Mucosa of descending colon (tissue), 1 donor: Measurements from ENCODE around the genes RNASEK and KCTD11.

DNA sequence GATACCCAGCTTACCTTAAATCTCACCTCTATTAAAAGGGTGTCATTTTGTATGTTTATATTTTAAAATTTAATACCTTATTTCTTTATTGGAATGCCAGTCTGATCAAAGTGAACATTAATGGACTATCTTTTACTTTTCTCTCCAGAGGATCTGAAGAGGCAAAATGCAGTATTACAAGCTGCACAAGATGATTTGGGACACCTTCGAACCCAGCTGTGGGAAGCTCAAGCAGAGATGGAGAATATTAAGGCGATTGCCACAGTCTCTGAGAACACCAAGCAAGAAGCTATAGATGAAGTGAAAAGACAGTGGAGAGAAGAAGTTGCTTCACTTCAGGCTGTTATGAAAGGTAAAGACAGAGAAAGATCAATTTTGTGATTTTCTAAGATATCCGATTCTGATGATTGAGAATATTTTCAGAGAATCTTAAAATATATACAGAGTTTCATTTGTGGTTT lies 49.7 kb downstream of the RABEP1 start:
- PRO-cap = no peak

DNA sequence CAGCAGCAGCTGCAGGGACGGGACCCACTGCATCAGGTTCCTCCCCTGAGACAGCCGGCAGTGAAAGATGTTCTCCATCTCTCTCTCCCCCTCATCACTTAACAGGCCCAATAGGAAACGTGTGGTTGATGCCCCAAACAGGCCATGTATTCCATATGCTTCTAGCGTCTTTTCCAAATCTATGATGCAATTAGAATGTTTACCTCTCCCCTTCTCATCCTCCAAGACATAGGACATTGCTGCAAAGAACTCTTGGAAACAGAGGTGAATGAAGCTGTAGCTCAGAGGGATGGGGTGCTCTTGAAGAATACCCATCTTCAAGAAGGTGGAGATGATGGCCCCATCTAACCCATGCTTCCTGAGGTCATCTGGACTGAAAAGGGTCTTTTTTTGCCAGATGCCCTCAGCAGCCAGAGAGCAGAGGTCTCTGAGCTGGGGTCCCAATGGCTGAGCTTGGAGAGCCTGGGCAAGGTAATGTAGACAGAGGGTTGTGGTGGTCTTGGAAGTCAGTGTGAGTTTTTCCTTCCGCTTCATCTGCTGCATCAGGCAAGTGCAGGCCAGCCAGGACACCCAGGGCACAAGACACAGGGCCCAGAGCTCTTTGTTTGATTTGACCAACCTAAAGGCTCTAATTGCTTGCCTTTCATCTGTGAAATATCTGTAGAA lies 25.6 kb downstream of the NLRP1 start:
- PRO-cap = no peak

DNA sequence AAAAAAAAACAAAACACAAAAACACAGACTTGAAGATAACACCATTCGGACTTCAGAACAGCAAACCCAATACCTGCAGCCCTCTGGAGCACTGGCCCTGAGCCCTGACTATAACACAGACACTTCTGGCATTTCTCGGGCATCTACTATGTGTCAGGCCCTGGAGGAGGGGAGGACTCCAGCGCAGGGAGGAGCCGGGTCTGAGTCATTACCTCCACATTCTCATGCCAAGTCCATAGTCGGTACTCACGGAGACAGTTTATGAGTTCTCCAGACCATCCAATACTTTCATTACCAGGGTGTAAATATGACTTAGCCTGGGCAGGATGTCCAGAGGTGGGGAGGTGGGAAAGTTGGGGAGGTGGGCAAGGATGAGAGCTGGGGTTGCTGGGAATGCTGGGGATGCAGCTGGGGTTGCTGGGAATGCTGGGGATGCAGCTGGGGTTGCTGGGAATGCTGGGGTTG lies 48.7 kb downstream of the PITPNM3 start:
- PRO-cap = unidirectional peak, minus-strand start at position 127 of the sequence; unidirectional peak, minus-strand start at position 150 of the sequence

- PRO-cap = no peak
Observed at GRCh38 chr17:6582950-6584090, 27.0 kb upstream of the PITPNM3 start.

DNA sequence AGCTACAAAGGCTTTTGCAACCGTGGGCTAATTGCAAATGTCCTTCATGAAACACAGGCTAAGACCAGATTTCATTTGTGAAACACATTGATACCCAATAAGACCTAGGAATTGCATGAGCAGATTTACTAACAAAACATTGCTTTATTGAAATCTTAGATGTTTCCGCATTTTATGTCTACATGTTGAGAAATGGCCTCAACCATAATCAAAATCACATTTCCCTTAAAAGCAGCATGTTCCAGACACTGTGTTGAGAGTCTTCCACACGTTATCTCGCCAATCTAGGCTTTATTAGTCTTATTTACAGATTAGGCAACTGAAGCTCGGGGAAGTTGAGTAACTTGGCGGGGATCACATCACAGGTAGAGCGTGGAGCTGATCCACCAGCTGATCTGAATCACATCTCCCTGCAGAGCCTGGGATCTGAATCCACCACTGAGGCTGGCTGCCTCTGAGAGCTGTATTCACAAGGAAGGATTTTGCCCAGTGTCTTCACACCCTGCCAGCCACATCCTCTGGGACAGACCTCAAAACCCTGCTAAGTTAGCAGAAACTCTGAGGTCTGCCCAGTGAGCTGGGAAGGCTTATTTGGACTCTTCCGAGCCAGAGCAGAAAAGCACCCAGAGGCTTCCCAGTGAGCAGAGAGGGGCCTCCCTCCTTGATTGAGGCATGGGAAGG lies 22.0 kb downstream of the FBXO39 start:
- PRO-cap = no peak

GRCh38 chr17:6996553-6997109 lies 782 bp downstream of the ALOX12 start:
- PRO-cap = no peak

DNA sequence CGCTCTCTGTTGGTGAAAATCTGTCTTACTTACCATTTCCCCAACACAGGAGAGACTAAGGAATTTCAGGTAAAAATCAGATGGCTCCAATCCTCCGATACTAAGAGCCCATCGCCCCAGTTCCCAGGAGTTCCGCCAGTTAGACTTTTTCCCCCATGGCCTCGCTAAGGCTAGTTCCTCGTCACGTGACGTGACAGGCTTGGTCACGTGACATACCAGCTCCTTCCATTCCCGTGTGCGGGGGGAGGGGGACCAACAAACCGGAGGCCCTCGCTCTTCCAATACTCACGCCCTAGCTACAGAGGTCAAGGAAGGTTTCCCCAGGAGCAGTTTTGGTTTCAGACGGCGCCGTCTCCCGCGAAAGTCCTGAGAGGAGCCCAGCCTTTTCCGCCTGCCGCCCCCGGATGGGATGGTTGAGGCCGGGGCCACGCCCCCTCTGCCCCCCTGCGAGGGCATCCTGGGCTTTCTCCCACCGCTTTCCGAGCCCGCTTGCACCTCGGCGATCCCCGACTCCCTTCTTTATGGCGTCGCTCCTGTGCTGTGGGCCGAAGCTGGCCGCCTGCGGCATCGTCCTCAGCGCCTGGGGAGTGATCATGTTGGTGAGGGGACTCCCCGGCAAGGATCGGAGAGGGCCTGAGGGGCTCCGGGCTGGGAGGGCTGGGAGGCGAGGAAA lies at the start of gene RNASEK:
Gene RNASEK (plus strand): TSS at position 462 of the 673 bp plus-strand sequence.
- PRO-cap = bidirectional peak, plus-strand start at position 482 of the sequence, minus-strand start at position 141 of the sequence

DNA sequence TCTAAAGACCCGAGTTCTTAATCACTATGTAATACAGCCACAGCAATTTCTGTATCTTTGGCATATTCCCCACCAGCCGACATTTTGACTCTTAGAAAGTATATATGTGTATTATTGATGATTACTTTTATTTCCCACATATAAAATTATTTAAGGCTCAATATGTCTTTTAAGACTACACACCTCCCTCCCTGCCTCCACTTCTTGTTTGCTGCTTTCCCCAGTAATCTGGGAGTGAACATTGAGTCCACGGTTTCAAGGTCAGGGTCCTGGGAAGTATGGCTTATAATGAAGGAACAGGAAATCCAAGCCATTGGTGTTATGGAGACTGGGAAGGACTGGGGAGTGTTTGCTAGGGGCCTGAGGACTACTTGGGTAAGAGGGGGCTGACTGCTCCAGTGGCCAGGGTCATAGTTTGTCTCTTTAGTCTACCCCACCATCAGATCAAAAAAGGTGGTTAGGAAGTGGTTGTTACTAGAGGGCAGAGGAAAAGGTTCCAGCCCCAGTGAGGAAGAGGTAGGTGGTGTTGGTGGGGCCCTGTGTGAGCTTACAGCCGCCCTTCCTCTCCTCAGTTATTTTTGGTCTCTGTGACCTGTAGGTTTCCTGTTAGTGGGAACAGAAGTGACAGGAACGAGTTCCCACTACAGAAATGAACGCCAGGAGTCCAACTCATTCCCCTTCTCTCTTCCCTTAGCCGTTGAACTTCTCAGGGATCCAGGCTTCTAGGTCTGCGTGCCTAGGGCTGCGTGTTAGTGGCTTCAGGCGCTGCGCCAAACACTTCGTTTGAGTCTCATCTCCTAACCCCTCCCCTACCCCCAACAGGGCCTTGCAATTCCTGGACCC lies 755 bp upstream of the SLC16A13 start:
- PRO-cap = unidirectional peak, plus-strand start at position 313 of the sequence; unidirectional peak, plus-strand start at position 519 of the sequence

DNA sequence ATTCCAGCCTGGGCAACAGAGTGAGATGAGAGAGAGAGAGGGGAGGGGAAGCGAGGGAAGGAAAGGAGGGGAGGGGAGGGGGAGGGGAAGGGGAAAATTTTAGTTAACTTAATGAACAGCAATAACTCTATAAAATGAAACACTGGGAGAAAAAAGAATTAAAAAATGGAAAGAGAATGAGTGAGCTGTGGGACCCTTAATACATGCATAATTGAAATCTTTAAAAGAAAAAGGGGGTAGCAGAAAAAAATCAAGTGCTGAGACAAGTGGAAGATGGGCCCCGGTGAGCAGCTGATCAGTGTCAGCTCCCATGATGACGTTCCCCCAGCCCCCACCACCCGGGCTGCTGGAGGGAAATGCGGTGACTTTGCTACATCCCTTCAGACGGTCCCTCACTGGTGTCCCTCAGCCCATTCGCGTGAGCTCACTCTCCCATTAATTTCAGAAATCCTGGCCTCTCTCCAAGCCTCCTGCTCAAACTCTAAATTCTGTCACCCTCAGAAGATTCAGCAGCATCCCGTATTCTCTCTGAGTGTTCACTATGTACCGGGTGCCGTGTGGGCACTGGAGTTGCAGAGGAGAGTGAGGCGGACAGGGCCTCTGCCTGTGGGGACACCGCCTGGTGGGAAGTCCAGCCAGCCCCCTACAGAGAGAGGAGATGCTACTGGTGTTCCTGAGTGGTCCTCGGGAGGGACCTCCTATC lies 2.5 kb downstream of the ASGR2 start:
- PRO-cap = unidirectional peak, plus-strand start at position 383 of the sequence

- PRO-cap = unidirectional peak, plus-strand start at chr17:7137308
Observed at GRCh38 chr17:7137179-7137574, 22.6 kb upstream of the ASGR2 start.

DNA sequence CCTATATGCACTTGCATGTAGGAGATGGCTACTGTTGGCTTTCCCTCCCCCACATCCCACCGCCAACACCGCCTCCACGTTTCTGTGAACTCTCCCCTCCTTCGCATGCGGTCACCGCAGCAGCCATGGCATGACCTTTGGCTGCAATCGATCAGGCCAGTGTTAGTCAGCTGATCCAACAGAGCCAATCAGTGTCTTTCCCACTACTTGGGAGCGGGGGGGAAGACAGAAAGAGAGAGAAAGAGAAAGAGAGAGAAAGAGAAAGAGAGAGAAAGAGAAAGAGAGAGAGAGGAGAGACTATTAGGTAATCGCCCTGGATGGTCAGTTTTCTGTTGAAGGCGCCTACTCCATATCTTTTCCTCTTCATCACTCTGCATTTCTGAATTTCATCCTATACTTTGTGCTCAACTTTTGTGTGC lies 22.8 kb downstream of the ASGR1 start:
- PRO-cap = no peak

DNA sequence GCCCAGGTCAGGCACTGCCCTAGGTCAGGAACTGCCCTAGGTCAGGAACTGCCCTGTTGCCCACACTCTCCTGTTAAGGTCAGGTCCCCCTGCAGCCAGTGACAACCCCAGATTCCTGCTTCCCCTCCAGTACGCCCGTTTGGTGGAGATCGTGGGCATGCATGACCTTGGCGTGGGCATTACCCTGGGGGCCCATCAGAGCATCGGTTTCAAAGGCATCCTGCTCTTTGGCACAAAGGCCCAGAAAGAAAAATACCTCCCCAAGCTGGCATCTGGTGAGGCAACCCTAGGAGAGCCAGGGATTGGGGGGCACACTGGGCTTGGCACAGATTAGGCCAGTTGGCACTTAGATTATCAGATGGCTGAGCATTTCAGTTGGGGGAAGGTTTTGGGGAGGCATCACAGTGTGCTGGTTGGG lies 1.7 kb downstream of the ACADVL start:
- PRO-cap = no peak

DNA sequence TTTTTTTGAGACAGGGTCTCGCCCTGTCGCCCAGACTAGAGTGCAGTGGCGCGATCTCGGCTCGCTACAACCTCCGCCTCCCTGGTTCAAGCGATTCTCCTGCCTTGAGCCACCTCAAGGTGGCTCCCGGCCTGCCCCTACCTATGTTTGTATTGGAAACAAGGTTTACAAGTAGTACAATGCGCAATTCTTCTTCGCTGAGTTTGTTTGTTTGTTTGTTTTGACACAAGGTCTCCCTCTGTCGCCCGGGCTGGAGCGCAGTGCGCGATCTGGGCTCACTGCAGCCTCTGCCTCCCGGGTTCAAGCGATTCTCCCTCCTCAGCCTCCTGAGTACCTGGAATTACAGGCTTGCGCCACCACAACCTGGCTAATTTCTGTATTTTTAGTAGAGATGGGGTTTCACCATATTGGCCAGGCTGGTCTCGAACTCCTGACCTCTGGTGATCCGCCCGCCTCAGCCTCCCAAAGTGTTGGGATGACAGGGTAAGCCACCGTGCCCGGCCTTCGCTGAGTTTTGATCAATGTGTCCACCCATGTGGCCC lies 907 bp upstream of the YBX2 start:
- PRO-cap = unidirectional peak, minus-strand start at position 149 of the sequence

- PRO-cap = unidirectional peak, minus-strand start at chr17:7330101; bidirectional peak, plus-strand start at chr17:7330436, minus-strand start at chr17:7330139
Observed at GRCh38 chr17:7330060-7330819, 1.1 kb upstream of the NEURL4 start.

DNA sequence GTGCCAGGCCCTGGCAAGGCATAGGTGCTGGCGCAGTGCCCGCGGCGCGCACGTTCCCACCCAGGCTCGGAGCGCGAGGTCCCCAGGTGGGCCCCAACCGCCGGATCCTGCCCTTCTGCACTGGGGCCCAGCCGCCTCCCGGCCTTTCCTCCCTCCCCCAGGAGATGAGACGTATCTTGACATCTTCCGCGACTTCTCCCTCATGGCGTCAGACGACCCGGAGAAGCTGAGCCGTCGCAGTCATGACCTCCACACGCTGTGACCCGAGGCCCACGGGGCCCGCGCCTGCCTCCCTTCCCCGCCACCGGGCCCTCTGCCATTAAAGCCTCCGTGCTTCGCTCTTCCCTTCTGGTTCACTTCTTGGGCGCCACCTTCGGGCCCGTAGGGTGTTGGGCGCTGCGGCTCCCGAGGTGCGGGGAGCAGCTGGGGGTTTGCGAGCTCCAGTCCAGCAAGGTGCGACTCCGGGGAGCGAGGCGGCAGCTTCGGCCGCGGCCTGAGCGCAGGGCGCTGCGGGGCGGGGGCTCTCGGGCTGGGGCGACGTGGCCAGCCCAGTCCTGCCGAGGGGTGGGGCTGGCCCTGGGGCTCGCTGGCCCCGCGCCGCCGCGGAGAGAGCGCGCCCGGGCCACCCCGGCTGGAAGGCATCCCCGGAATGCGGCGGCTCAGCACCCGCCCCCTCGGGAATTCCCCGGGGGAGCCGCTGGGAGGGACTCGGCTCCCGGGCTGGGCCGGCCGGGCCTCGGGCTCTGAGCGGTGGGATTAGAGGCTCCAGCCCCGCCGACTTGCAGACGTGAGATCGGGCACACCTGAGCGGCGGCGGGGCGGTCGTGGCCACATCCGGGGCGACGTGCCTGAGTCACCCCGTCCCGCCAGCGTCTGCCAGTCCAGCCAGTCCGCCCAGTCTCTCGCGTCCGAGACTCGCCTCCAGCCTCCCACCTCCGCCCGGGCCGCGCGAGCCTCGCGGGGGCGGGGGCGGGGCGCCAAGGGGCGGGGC lies 533 bp upstream of the KCTD11 start:
- PRO-cap = unidirectional peak, plus-strand start at position 211 of the sequence; bidirectional peak, plus-strand start outside the sequence, minus-strand start at position 875 of the sequence

GRCh38 chr17:7352125-7352819 lies at the start of gene KCTD11:
TSS of gene KCTD11 (plus strand) at chr17:7352162.
- PRO-cap = bidirectional peak, plus-strand start at chr17:7352162, minus-strand start at chr17:7352008

DNA sequence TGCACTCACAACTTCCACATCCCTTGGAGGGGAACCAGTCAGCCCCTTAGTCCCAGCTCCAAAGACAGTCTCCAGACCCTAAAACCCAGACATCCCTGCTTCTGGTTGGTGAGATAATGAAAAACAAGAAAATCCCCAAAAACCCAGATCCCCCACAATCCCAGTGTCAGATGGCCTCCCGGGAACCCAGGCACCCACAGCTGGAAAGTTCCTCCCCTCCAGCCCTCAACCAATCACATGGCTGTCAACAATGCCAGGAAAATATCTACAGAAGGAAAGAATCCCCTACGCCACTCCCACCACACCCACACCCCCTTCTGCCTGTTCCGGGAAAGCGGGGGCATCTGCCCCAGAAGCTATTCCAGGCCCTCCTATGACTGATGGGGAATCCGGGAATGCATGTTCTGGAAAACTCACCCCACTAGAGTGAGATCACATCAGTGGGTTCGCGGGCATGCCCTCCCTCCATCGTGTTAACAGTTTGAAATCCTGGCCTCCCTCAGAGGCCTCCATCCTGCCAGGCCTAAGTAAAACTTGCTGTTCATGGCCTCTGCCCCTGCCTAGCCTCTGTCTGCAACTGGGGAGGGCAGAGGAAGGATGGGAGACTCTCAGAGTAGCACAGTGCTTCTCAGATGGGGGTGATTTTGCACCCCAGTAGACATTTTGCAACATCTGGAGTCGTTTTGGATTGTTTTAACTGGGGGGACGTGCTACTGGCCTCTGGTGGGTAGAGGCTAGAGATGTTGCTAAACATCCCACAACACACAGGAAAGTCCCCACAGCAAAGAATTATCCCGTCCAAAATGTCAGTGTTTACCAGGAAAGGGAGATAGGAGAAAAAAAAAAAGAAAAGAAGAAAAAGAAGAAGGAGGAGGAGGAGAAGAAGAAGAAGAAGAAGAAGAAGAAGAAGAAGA lies 2.0 kb downstream of the TMEM95 start:
- PRO-cap = no peak

DNA sequence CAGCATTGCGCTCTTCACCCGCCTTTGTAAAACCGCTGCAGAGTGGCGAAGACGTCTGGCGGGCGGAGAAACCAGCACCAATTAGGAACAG lies 149 bp upstream of the TMEM256 start:
- PRO-cap = no peak

DNA sequence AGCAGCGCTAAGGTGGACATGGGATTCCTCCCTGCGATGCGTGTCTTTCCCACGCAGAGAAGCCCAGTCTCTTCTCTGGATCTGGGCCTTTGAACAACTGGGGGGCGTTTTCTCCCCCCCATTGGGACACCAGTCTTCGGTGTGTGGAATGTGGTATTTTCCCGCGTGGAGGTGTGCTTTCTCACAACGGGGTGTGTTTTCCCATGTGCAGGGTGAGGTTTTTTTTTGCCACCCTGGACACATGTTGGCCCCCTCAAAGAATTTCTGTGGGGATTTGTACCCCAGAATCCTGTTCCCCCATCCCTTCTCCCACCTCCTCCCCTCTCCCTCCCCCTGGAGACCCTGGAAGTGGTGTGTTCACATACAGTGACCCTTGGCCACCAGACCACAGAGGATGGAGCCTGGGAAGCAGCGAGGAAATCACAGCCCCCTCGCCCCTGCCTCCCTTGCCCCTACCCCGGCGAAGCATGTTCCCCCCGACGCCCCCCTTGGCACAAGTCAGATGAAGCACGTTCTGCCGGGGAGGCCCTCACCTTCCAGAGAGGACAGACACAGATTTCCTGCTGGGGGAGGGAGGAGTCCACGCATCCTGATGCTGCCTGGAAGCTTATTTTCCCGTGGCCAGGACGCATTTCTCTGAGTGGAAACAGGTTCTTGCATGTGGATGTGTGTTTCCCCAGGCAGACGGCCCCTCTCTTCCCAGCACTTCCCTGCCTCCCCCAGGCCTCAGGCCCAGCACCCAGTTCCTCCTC lies 2.0 kb upstream of the SPEM1 start:
- PRO-cap = no peak

DNA sequence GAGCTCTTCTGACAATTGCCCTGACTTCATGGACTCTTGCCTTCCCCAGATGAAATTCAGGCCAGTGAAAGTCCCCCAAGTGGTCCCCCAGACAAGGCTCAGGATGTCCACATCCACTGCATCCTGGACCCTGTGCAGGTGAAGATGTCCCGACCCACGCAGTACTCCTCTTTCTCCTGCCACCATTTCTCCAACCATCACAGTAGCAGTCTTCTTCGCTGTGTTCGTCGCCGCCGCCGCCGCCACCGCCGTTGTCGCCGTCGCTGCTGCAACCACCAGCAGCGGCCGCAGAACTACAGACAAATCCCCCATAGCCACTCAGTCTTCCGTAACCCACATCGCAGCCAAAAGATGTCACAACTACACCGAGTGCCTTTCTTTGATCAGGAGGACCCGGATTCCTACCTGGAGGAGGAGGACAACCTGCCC lies 737 bp downstream of the SPEM2 start:
- PRO-cap = no peak